ENCODE measurements around a stretch of chr4.

DNA sequence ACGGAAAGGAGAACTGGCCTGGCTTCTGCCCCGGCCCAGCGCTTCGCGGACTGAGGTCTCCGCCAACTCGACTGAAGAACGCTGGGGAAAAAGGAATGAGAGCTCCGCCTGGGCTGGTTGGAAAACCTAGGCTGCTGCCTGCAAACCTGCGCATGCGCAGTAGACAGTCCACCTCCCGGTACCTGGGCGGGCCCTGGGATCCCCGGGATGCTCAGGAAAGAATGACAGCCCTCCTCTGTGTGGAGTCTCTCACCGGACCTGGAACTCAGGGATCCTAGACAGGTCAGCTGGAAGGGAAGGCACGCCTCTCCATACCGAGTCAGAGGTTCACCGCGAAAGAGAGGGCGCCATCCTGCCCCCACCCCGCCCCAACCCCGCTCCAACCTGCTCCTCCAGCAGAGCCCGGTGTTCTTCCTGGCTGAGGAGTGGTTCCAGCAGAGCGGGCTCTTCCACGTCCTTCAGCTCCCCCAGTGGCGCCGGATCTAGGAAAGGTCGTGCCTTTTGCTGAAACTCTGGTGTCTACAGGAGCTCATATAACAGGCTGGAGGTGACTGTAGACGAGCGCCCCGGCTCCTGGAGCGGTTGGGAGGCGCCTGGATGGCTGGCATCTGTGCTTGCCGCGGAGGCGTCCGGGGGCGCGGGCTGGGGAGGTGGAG, 5.9 kb downstream of the FRG2 start:
- RRBS, 2 experiments, result 3 to 6% methylated on average over 3 of the region's 39 CpGs

DNA sequence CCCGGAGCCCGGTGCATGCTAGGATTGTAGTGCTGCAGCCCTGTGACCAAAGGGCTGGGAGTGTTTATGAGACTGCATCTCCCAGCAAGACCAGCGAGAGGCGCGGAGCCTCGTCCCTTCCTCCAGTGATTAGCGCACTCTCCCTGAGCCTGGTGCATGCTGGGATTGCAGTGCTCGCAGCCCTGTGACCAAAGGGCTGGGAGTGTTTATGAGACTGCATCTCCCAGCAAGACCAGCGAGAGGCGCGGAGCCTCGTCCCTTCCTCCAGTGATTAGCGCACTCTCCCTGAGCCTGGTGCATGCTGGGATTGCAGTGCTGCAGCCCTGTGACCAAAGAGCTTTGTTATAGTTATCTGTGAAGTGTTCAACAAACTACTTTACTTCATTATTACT, 22.7 kb upstream of the FRG2 start:
- RRBS, 2 experiments, result no CpG with 5 or more reads among the region's 13 CpGs

Measured in bronchial epithelial cell (primary cell).